Tibial nerve (tissue), 3 donors: ENCODE measurements around a stretch of chrX.

DNA sequence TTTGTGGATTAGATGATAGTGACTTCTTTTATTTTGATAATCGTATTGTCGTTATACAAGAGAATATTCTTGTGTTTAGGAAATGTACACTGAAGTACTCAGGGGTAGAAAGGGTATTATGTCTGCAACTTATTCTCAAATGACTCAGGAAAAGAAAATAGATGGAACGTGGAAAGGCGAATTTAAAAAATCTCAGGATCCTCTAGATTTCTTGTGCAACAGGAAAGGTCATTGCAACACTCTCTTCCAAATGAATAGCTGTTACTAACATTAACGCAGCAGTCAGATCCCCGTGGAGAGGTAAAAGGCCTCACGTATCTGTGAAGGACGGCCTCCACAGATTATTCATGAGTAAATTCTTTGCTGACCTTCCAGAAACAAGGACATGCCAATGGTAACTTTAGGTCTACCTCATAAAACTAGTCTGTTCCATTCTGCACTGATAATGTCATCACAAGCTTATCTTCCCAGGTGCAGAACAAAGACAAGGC is 16.2 kb upstream of the REPS2 start:
- PRO-cap = no peak
- RAMPAGE, long total RNA, 3 experiments = no peak in any of the 3 experiments

- PRO-cap = bidirectional peak, plus-strand start at chrX:17377526, minus-strand start at chrX:17377424
- RAMPAGE, long total RNA, 3 experiments = no peak in any of the 3 experiments
Observed at GRCh38 chrX:17377048-17377699, 2.2 kb downstream of the NHS start.

DNA sequence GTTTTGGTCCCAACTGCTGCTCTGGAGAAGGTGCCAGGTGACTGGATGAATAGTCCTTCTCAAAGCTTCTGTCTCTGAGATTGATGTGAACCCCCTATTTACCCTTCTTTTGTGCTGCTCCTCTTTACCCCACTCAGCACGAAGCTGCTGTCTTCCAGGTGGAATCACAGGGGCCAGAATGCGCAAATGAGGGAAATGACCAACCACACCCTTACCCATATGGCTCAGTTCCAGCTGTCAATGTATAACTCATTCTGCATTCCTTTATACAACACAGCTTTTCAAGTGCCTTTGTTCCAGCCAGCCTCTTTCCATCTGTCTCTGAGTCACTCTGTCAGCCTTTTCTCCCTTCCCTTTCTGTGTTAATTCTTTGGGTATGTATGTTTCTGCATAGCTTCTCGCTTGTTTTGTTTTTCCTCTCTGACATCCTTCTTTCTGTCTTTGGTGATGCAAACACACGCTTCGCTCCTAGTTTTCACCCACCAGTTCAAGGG is 54.6 kb downstream of the RS1 start:
- PRO-cap = no peak
- RAMPAGE, long total RNA, 3 experiments = no peak in any of the 3 experiments

DNA sequence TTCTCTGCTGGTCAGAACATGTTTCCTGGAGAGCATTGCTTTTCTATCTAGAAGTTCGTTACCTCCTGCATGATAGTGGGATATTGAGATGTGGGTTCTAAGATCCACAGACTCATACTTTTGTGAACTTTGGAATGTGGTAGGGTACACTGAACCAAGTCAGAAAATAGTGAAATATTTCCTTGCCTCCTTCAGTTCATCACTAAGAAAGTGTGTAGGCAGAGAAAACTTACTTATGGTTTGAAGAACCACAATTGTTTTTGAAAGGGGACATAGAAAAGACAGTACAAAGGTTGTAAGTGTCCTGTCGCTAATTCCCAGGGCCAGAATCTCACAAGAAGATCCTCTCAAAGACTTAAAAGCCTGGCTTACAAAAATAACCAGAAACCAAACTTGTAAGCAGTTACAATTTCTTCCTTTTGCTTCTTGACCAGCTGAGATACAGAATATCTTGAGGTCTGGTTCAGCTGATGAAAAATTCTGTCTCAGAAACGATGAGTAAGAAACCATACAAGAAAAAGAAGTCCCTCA is 38.7 kb downstream of the RS1 start:
- PRO-cap = no peak
- RAMPAGE, long total RNA, 3 experiments = no peak in any of the 3 experiments

DNA sequence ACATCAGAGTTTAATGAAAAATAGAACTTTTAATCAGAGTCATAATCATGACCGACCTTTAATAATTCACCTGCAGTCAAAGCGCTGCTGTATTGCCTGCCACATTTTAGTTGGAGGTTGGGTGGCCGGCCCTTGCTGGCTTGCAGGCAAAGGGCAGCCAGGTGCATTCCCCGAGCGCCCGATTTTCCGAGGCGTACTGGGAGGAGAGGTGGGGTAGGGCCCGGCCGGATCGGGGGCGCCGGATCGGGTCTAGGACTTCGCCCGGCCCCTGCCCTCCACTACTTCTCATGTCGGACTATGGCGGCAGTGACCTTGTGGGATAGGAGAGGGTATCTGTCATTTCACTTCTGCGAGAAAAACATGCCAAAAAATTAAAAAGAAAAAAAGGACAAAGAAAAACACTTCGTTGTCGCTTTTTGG is 2.5 kb upstream of the RS1 start:
- PRO-cap = no peak
- RAMPAGE, long total RNA, 3 experiments = no peak in any of the 3 experiments

- PRO-cap = no peak
- RAMPAGE, long total RNA, 3 experiments = no peak in any of the 3 experiments
Observed at GRCh38 chrX:18884067-18884510, 99.8 kb downstream of the PHKA2 start.

DNA sequence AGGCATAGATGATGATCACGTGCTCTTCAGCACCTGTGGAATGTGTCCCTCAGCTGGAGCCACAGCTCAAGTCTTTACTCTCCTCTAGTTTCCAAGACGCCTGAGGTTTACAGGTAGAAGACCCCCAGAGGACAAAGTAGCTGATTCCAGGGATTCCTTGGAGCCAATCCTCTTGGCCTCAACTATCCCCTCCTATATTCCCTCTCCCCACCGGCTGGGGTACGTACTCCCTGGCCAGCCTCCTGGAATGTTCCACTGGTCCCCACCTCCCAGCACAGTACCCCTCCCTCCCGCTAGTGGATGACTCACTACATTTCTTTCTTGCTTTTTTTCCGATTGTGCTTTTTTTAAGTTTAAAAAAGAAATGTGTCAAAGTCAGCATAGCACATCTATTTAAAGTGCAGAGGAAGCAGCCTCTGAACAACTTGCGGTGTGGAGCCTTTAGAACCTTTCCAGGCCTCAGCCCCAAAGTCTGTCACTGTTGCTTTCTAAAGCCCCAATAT is 98.4 kb downstream of the PHKA2 start:
- PRO-cap = no peak
- RAMPAGE, long total RNA, 3 experiments = no peak in any of the 3 experiments

DNA sequence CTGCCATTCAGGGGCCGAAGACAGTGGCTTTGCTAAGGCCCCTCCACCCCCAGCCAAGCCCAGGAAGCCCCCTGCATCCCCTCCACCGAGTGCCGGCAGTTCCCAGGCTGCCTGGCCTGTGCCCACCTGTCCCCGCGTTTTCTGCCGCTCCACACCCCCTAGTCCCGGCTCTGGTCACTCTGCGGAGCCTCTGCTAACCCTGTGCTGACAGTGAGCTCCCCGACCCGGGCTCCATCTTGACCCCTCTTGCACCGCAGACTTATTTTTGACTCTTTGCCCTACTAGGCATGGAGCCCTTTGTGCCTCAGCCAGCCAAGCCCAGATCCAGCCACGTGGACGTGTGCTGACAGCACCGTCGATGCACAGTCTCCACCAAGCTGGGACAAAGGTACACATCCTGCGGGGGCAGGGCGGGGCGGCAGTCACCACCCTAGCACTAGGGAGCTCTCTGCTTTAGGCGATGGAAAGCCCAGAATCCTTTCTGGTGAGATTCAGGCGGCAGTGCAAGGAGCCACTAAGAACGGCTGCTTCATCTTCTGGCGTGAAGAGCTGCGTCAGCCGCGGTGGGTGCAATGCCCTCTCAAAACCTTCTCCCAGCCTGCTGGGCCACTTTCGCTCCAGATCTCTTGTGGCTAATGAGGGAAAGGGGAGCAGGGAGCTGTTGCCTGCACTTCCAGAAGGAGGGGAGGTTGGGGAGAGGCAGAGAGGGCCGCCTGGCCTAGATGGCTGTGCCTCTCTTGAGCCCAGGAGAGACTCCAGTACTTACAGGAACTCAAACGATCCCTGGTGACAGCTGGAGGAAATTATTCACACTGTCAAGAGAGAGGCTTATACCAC is 96.5 kb downstream of the PHKA2 start:
- PRO-cap = no peak
- RAMPAGE, long total RNA, 3 experiments = no peak in any of the 3 experiments

GRCh38 chrX:18931419-18931935 is 52.4 kb downstream of the PHKA2 start:
- PRO-cap = no peak
- RAMPAGE, long total RNA, 3 experiments = no peak in any of the 3 experiments

GRCh38 chrX:18934889-18935324 is 49.0 kb downstream of the PHKA2 start:
- PRO-cap = no peak
- RAMPAGE, long total RNA, 3 experiments = no peak in any of the 3 experiments

- PRO-cap = no peak
- RAMPAGE, long total RNA, 3 experiments = no peak in any of the 3 experiments
Observed at GRCh38 chrX:19142549-19142753, 20.2 kb upstream of the ADGRG2 start.

DNA sequence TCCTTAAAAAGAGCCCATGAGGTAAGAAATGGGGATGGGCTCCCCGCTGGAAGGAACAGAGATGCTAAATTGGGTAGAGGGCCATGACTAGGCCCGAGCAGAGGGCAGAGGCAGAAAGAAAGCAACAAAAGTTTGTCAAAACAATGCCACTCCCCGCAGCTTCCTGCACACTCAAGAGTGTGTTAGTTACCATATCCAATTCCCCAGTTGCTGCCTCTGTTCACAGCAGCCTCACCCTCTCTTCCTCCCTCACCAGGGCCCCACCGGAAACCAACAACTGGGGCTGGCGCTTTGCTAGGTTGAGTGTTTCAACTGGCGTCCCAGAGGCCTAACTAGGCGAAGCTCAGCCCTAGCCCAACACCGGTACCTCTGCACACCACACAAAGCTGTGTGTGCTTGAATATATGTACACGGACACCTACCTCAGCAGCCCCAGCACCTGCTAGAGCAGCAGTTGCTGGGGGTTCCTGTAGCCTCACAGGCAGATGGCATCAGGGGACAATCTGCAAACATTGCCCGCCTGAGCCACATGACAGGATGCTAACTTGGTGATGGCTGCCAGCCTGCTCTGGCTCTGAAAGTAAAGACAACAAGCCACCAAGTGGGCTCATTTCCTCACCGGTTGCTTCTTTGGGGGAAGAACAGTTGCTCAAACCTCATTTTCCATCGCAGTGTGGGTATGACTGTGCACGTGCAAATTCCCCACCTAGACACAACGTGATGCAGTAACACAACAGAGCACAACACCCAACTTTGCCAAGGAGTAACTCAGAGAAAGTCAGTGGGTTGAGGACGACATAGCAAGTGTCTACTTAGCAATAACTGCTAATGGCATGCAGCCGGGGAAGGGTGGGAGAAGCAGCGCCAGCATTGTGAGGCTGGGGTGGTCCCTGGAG is 139.7 kb downstream of the SH3KBP1 start:
- PRO-cap = no peak
- RAMPAGE, long total RNA, 3 experiments = no peak in any of the 3 experiments

DNA sequence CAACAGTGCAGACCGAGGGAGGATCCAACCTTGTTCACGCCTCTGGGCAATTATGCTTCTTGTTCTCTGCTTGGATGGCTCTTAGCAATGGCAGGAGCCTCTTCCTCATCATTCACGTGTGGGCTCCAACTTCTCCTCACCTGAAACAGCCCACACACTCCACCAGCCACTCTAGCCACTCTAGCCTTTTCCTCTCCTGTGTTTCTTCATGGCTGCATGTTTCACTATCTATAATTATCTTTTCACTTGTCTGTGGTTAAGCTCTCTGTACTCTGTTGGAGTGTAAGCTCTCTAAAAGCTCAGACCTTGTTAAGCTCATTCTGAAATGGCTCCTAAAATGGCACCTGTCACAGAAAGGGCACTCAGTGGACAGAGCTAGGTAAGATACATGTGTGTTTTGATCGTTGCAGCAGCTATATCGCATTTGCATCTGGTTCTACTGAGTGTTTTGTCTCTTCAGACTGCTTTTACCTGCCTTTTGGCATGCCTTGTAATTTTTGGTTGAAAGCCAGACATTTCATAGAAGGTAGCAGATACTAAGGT is 80.0 kb downstream of the SH3KBP1 start:
- PRO-cap = no peak
- RAMPAGE, long total RNA, 3 experiments = no peak in any of the 3 experiments

- PRO-cap = no peak
- RAMPAGE, long total RNA, 3 experiments = no peak in any of the 3 experiments
Observed at GRCh38 chrX:19886590-19886899, 855 bp downstream of the SH3KBP1 start.

- PRO-cap = no peak
- RAMPAGE, long total RNA, 3 experiments = no peak in any of the 3 experiments
Observed at GRCh38 chrX:20203847-20204216, 62.2 kb upstream of the EIF1AX start.

GRCh38 chrX:20218680-20219458 is 47.8 kb downstream of the RPS6KA3 start:
- PRO-cap = no peak
- RAMPAGE, long total RNA, 3 experiments = no peak in any of the 3 experiments

GRCh38 chrX:20222411-20223507 is 44.0 kb downstream of the RPS6KA3 start:
- PRO-cap = no peak
- RAMPAGE, long total RNA, 3 experiments = no peak in any of the 3 experiments

DNA sequence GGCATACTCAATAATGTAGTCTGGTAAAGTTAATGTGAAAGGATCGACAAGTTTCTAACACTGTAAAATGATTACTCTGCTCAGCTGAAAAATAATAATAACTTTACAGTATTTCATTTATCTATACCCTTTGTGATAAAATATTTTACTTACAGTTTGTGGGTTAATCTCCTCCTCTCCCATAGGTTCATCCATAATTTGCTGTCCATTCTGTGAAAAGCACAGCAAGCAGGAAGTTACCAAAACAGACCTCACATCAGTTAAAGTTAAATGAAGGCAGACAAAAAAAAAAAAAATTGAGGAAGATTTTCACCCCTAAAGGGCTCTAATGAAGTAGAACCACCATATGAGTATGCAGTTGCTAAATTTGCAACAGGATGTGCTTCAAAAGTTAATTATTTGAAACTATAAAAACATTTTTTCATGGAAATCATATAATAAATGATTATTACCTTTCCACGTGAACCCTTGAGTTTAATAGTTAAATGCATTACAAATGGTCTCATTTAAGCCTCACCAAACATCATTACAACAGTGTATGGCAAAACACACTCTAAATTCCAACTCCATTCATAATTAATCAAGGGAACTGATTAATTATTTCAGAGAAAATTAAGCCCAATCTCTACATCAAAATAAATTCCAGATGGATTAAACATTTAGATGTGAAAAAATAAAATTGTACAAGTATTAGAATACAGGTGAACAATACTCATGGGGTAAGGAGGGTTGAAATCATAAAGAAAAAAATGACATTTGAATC is 31.9 kb downstream of the RPS6KA3 start:
- PRO-cap = no peak
- RAMPAGE, long total RNA, 3 experiments = no peak in any of the 3 experiments

DNA sequence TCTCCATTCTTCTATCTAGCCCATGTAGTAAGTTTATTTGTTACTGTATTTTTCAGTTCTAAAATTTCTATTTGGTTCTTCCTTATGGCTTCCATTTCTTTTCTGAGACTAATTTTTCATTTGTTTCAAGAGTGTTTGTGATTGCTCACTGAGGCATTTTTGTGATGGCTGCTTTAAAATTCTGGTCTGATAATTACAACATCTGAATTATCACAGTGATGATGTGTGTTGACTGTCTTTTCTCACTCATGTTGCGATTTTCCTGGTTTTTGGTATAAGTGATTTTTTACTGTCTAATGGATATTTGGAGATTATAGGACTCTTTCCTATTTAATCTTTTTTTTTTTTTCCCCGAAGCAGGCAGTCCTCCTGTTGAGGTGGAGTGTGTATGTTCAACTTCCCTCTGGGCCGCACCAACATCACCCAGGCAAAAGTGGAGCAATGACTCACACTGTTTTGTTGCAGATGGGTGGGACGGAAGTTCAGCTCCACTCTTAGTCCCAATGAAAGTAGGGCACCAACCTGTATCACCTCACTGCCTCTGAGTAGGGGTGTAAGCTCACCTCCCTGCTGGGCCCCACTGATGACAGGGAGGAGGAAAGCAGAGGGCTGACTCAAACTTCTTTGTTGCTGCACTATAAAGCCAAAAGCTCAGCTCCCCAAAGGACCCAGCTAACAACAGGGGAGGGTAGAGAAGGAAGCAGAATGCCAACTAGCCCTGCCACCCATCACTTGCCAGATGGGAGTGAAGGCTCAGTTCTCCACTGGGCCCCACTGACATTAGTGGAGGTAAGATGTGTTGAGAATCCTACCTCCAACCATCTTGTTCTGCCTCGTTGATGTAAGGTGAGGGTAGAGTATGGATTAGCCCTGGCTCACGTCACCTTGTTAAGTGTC is 14.4 kb downstream of the RPS6KA3 start:
- PRO-cap = no peak
- RAMPAGE, long total RNA, 3 experiments = no peak in any of the 3 experiments

- PRO-cap = no peak
- RAMPAGE, long total RNA, 3 experiments = no peak in any of the 3 experiments
Observed at GRCh38 chrX:20253313-20254065, 13.2 kb downstream of the RPS6KA3 start.